Right cardiac atrium (tissue), 1 donor: ENCODE results near the genes SPINT3 and SLC13A3.

- PRO-cap = no peak
These were observed at the start of gene SPINT3 for GRCh38 chr20:45515416-45515800. SPINT3 (minus strand) TSS chr20:45515622.

DNA sequence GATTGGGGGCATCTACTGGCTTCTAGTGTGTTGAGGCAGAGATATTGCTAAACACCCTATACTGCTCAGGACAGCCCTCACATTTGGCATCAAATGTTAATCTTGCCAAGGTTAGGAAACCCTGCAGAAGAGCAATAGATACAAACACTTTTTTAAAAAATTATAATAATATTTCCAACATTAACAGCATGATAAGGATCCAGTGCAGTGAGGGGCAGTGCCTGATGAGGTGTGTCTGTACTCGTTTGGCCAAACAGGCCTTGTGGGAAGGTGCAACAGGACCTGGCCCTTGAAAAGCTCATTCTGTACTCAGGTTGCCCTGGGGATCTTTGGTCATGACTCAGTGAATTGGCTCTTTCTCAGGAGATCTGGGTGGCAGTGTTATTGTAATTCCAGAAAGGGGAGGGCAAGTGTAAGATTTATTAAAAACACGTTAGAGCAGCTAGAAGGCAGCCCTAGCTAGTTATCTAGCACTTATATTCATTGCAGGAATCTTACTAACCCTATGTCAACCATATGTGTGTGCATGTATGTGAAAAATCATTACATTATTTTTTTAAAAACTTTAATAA, 2.8 kb upstream of the SPINT3 start:
- PRO-cap = no peak

DNA sequence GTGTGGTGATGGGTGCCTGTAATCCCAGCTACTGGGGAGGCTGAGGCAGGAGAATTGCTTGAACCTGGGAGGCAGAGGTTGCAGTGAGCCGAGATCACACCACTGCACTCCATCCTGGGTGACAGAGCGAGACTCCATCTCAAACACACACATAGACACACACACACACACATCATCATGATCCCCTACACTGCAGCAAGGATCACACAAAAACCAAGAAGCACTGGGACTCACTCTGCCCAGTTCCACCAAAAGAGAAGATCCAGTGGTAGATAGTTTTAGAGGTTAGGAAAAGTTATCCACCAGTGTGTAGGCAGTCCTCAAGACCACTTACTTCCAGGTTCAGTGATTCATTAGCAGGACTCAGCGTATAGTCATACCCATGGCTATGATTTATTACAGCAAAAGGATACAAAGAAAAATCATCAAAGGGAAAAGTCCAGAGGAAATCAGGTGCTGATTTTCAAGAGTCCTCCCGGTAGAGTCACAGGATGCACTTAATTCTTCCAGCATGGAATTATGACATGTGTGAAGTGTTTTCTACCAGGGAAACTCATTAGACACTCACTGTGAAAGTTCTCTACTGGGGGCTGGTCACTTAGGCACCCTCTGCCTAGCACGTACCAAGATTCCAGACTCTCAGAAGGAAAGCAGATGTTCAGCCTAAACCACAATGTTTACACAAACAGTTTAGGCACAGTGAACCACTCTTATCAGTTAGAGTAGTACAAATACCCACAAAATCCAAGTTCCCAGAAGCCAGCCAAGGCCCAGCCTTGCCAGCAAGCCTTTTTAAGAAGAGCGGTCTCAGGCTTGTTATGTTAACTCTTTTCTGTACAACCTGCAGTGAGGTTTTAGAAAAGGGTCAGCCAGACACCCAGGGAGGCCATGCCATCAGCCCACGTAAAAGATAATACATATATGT, 10.3 kb downstream of the WFDC3 start:
- PRO-cap = no peak

- PRO-cap = no peak
These were observed 8.7 kb downstream of the WFDC3 start for GRCh38 chr20:45782771-45783570.

GRCh38 chr20:45817418-45818143, 5.1 kb downstream of the UBE2C start:
- PRO-cap = no peak

- PRO-cap = no peak
These were observed 2.8 kb downstream of the TNNC2 start for GRCh38 chr20:45823939-45825113.

DNA sequence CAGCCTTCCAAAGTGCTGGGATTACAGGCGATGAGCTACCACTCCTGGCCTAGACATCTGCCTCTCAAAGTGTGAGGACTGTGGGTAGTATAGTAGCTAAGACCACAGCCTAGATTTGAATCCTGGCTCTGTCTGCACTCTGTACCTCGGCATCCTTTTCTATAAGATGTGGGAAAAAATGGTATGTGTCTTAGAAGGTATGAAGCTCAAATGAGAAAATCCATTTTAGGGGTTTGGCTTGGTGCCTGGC, 1.2 kb downstream of the ZNF335 start:
- PRO-cap = no peak

- PRO-cap = unidirectional peak, plus-strand start at chr20:45971294; unidirectional peak, minus-strand start at chr20:45971567
These were observed 818 bp downstream of the ZNF335 start for GRCh38 chr20:45971092-45971678.

DNA sequence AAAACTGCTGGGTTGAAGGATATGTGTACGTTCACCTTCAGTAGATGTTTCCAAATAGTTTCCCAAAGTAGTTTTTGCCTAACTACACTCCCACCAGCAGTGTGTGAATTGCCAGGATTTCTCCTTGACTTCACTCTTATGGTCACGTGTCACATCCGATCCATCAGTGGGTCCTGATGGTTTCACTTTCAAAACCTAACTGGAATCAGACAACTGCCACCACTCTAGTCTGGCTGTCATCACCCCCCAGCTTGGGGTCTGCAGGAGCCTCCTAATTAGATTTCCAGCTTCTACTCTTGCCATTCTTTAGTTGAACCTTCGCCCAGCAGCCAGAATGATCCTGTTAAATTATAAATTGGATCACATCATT, 8.5 kb upstream of the SLC12A5 start:
- PRO-cap = no peak

GRCh38 chr20:46199192-46199737, 81.2 kb downstream of the CD40 start:
- PRO-cap = no peak

GRCh38 chr20:46402255-46402892, 4.0 kb downstream of the ELMO2 start:
- PRO-cap = no peak

DNA sequence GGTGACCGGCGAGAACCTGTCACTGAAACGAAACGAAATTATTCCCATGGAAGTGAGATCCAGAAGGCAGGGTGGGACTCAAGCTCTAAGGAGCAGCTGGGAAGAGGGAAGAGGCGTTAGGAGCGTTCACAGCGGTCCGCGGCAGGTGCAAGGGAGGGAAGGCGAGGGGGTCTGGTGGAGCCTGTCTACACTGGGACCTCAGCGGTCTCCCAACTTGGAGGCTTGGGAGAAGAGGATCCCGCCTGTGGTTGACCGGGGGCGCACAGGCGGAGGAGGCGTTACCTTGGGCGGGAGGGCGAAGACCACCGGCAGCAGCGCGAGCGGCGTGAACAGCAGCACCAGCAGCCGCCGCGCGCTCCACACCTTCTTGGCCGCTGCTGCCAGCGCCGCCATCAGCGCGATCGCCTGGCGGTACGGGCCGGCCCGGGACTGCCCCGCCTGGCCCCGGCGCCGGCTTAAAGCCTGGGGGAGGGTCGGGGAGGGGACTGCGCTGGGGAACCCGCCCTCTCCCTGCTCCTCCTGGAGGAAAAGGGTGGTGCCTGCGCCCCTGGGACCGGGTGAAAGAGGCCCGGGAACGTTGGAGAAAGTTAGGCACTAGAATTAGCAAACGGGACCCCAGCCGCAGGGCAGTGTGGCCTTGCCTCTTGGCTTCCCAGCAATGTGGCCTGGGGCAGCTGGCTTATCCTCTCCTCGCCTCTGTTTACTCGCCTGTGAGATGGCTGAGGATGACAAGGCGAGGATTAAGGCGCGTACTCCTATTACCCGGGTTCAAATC, at the start of gene SLC13A3:
TSS of gene SLC13A3 (minus strand) at position 431 of the 775 bp plus-strand sequence.
- PRO-cap = unidirectional peak, minus-strand start at position 431 of the sequence

DNA sequence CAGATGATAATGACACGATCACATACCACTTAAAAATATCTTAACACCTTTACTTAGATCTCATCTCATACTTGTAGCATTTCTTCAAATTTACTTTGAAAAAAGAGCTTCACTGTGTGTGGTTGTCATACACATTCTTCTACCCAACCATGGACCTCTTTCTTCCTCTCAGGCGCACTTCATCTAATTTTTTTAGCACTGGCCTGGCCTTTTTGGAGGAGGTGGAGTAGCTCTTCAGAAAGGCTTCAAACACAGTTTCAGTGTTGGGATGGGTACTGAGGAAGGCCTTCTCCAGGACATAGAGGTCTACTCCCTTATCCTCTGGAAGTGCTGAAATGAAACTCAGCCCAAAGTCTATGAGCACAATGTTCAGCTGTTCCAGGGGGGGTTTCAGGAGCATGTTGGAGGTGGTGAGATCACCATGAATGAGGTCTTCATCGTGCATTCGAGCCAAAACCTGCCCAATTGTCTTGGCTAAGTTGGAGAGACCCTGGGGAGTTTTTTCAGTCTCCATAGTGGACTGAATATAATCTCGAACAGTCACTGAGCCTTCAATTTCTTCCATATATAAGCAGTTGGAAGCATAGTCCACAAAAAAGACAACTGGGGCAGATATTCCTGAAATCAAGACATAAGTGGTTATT, 2.5 kb downstream of the TP53RK start:
- PRO-cap = no peak

DNA sequence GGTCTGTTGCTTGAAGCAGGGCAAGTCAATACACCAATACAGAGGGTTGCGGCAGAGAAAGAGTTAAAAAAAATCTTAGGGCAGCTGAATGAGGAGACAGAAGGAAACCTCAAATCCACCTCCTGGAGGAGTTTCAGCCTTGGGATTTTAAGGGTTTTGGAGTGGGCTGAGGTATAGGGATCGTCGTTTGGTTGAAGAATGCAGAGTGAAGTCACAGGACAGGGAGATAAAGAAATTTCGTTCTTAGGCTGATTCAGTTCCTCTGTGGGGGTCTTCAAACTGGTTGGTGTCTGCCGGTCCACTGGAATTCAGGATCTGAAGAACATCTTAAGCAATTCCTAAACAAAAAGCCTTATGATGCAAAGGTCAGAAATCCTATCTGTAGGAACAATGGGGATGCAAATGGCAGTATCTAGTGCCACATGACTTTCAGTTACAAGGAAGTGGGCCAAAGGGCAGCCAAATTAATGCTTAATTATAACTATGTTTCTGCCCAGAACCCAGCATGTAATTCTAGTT, 4.8 kb upstream of the SLC2A10 start:
- PRO-cap = no peak

DNA sequence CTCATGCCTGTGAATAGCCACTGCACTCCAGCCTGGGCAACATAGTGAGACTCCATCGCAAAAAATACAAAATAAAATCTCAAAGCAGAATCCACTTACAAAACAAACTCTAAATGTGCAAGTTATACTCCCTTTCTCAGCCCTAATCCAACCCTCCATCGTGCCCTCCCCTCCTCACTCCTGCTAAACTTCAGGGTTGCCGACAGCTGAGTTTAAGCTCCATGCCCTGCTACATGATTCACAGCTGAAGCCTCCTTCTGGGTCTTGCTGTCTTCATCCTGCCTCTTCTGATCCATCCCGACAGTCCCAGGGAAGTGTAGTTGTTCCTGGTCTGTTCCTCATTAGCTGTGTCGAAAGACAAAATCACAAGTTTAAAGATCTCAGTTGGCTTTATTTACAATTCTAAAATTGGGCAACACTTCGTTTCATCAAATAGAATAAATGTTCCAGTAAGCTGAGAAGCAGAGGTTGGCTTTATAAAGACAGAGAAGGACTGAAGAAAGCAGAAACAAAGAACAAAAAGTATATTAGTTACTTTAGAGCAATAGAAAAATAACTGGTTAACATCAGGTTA, 4.2 kb upstream of the SLC2A10 start:
- PRO-cap = no peak

- PRO-cap = no peak
These were observed 6.9 kb downstream of the EYA2 start for GRCh38 chr20:46901421-46902134.

- PRO-cap = no peak
These were observed 71.0 kb downstream of the EYA2 start for GRCh38 chr20:46965449-46966201.

DNA sequence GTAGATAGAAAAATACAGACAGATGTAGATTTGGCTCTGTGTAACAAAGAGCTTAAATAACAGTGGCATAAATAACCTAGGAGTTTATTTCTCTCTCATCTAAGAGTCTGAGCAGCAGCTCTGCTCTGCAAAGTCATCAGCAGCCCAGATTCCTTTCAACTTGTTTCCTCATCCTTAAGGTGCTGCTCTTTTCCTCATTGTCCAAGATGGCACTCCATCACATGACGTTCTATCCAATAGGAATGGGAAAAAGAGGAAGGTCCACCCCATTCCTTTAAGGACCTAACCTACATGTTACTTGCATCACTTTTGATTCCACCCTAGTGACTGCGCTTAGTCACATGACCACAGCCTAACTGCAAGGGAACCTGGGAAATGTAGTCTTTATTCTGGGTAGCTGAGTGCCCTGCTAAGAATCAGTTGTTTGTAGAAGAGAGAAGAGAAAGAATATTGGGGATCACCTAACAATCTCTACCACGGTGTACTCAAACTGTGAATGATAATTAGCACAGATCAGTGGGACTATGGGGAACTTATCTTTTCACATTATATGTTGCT, 76.6 kb downstream of the EYA2 start:
- PRO-cap = no peak

DNA sequence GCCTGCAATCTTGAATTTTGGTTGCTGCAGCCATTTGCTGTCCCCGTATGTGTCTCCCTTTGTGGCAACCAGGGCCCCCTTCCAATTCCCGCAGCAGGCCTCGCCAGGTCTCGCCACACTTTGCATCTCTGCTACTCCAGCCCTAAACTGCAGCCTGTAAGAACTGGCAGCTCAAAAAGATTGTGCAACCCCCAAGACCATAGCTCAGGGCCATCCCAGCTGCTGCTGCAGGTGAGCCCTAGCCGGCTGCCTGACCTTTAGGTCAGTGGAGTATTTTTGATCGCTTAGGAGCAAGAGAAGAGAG, 138.2 kb downstream of the EYA2 start:
- PRO-cap = no peak

GRCh38 chr20:47319643-47320497, 36.6 kb downstream of the ZMYND8 start:
- PRO-cap = bidirectional peak, plus-strand start at chr20:47319981, minus-strand start at chr20:47319737